GM12892 (cell line): Measurements from ENCODE around the genes PLB1 and PCARE.

GRCh38 chr2:28397803-28398129, 5.1 kb downstream of the FOSL2 start:
- RRBS, result no CpG with 5 or more reads among the region's 6 CpGs

DNA sequence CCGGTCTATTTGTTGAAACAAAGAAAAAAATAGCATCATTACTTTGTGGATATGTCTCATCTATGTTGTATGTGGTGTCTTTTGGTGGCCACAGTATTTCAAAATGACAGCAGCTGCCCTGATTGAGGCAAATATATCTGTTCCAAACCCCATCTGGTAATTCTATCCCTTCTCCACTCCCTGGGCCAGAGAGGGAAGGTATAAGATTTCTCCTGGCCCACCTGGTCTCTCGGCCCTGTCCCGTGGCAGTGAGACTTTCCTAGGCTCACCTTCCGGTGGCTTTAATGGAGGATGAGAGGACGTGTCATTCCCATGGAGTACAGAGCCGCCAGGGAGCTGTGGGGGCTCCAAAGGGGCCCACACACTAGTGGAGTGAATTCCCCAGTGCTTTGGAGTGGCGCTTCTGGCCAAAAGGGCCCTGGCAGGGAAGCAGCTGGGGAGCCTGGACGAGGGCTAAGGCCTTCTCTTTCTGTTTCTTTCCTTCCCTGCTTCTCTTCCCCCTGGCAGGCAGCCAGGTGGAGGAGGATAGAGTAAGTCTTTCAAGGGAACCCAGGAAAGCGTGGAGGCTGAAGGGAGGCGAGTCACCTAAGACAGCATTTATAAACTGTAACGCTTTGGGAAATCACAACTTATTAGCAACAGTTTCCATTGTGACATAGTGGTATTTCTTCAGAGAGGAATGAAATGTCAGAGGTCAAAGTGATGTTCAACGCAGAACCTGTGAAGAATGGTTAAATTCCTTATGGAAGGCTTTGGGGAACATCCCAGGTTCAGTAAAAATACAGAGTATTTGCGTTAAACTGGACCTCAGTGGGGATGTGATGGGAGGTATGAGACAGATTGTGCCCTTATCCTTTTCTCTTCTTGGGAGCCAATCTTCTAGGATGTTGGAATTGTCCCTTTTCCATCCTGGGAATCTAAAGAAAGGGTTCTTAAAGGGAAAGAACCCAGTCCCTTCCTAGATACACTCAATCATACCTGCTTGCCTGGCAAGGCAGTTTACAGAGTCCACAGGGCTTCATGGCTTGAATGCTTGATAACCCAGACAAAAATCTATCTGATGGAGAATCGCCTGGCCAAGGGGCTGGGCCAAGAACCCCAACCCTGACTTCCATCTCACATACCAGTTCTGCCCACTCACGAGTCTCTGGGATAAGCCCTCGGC, 5.9 kb downstream of the FOSL2 start:
- RRBS, result no CpG with 5 or more reads among the region's 16 CpGs

- RRBS, result no CpG with 5 or more reads among the region's 9 CpGs
These were observed 6.6 kb downstream of the FOSL2 start for GRCh38 chr2:28399306-28399703.

DNA sequence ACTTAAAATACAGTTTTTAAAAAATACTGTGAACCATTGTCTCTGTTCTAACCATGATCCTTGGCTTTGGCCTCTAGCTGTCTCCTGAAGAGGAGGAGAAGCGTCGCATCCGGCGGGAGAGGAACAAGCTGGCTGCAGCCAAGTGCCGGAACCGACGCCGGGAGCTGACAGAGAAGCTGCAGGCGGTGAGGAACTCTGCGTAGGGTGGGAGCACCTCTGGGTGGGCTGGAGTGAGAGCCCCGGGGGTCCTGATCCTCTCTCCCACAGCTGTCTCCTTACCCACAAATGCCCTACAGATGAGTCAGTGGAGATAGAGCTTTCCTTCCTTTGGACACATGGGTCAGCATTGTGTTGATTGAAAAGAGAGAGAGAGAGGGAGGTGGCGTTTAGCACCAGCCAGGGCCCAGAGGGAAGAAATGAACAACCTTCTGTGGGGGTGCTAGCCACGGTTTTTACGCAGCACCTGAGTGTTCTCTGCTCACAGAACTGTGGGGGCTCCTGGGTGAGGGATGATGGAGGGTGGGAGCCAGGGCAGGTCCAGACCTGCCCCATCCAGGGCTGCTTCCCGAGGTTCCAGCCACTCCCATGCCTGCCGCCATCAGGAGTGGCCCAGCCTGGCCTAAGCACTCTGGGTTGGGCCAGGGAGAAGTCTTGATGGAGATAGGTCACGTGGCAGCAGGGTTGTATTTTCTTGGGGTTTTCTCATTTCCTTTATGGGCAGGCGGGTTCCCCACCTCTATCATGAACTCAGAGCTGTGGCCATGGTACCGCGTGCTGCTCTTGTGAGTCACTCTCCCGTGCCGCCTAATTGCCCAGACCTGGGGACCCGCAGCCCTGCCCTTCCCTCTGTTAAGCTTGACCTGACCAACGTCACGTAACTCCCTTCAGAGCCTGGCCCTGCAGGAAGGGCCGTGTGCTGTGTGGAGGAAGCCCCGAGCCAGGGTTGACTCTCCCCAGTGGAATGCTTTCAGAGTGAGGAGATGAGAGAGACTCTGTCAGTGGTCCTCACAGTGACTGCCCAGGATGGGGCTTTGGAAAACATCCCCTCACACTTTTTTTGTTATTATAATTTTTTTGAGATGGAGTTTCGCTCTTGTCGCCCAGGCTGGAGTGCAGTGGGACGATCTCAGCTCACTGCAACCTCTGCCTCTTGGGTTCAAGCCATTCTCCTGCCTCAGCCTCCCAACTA, 16.4 kb downstream of the FOSL2 start:
- RRBS, result 87% methylated on average over 3 of the region's 30 CpGs

- RRBS, result 70% methylated on average over 2 of the region's 21 CpGs
These were observed 20.5 kb downstream of the FOSL2 start for GRCh38 chr2:28412909-28413818.

- RRBS, result no CpG with 5 or more reads among the region's 1 CpG
These were observed 25.2 kb upstream of the PLB1 start for GRCh38 chr2:28470725-28471002.

DNA sequence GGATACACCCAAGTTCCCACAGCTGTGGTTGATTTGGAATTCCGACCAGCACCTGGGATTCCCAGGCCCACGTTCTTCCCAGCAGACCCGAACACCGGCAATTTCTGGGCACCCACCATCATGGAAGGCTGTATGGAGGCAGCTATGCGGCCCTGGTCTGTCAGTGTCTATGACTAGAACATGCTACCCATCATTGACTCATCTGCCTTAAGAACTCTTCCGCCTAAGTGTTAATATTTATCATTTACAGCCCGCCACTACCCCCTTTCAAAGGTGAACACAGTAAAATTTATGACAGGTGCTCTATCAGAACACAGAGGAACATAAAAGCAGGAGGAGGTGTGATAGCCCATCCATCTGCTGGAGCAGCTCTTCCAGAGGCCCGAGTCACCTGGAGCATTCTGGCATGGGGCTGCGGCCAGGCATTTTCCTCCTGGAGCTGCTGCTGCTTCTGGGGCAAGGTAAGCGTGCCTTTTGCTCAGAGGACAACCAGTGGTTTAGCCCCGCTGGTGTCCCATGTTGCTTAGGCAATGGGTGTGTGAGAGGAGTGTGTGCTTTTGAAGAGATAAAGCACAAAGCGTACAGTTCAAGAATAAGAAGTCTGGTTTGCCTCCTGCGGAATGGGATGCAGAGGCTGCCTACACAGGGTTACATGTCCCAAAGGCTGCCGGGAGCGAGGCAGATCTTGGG, at the start of gene PLB1:
Gene PLB1 (plus strand): TSS at position 352 of the 690 bp plus-strand sequence.
- RRBS, result 86% methylated on average over 2 of the region's 15 CpGs

DNA sequence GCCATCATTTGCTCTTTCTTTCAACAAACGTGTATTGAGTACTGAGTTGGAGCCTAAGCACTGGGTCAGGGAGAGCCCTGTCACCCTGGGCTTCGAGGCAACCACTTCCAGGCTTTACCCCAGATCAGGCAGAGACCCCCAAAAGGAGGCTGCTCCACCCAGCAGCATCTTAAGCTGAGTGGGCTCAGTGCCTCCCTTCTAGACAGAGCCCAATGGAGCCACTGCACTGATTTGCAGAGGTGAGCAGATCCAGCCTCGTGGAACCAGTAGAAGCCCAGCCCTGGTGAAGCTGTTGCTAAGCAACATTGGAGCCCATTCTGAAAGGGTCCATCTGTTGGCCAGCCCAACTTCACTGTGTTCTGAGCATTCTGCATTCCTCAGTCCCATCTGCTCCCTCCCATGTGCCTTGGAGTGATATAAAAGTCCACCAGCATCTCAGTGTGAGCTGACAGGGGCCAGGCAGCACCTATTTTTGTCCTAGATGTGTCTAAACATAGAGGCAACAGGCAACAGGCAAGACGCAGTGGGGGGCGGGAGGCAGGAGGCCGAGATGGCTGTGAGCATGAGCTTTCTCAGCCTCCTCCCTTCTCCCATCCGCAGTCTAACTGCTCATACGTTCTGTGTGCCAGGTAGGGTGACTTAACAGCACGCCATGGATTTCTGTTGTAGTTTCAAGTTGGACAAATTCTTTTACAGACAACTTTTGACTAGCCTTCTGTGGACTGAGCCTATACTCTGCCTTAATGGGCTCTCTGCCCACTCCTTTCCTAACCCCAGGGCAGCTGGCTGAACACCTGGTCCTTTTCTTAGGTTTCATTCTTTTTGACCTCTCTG, 112.3 kb downstream of the PLB1 start:
- RRBS, result no CpG with 5 or more reads among the region's 9 CpGs

GRCh38 chr2:28633497-28634170, 118.0 kb upstream of the PPP1CB start:
- RRBS, result no CpG with 5 or more reads among the region's 9 CpGs

GRCh38 chr2:28643083-28643771, 108.4 kb upstream of the PPP1CB start:
- RRBS, result 25% methylated on average over 2 of the region's 9 CpGs

- RRBS, result no CpG with 5 or more reads among the region's 1 CpG
These were observed 89.6 kb upstream of the PPP1CB start for GRCh38 chr2:28661876-28662509.

GRCh38 chr2:28663541-28663753, 88.2 kb upstream of the PPP1CB start:
- RRBS, result no CpG with 5 or more reads among the region's 1 CpG

- RRBS, result no CpG with 5 or more reads among the region's 23 CpGs
These were observed 87.3 kb upstream of the PPP1CB start for GRCh38 chr2:28664081-28664921.

GRCh38 chr2:28745312-28745732, 6.3 kb upstream of the PPP1CB start:
- RRBS, result no CpG with 5 or more reads among the region's 4 CpGs

- RRBS, result 4% methylated on average over 3 of the region's 20 CpGs
These were observed 916 bp upstream of the PPP1CB start for GRCh38 chr2:28750455-28751372.

GRCh38 chr2:28860574-28861300, 9.4 kb downstream of the TRMT61B start:
- RRBS, result no CpG with 5 or more reads among the region's 11 CpGs

GRCh38 chr2:28913457-28913758, 18.9 kb downstream of the WDR43 start:
- RRBS, result no CpG with 5 or more reads among the region's 3 CpGs

DNA sequence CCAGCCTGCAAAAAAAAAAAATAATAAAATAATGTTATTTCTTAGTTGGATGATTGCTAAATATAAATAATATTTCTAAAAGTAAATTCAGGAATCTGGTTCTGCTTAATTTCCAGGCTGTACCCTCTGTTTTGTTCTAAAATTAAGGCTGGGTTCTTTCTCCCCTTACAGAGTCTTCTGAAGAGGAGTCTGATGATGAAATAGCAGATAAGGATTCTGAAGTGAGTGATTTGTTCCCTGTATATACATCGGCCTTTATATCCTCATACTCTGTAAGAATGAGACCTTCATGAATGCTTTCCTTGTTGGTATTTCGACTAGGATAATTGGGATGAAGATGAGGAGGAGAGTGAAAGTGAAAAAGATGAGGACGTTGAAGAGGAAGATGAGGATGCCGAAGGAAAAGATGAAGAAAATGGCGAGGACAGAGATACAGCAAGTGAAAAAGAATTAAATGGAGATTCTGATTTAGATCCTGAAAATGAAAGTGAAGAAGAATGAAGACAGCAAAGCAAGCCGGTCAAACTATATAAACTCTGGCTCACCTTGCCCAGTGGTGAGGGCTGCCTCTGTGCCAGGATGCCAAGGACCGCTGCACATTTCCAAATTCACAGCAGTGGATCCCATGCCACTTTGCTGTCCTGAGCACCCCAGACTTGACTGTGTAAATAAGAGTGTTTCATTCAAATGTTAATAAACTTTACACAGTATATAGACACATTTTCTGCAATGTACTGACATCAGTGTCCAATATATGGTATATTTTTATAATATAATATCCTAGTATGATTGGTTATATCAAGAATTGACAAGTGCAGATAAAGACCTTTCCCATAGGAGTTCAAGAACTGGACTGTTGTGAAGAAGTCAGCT, 34.6 kb upstream of the TOGARAM2 start:
- RRBS, result no CpG with 5 or more reads among the region's 7 CpGs

DNA sequence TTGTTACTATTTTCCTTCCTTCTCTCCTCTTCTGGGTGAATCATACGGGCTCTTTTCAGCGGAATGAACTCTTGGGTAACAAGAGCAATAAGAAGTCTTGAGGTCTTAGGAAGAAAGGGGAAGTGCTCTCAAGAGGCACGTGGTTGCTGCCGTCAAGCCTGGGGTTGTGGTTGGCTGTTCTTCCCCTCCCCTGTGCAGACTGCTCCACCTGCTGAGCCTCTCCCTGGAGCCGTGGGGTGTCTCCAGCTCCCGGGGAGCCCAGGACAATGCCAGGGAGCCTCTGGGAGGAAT, 19.4 kb downstream of the TOGARAM2 start:
- RRBS, result no CpG with 5 or more reads among the region's 6 CpGs

- RRBS, result no CpG with 5 or more reads among the region's 6 CpGs
These were observed at the start of gene PCARE for GRCh38 chr2:29074352-29074699. PCARE (minus strand) TSS chr2:29074523.